PC-3 (cell line): Measurements from ENCODE around the gene MAP3K20.

- RAMPAGE, long total RNA: no peak
These were observed 56.2 kb downstream of the SLC25A12 start for GRCh38 chr2:171837840-171838184.

- RAMPAGE, long total RNA: no peak
These were observed 9.9 kb upstream of the DLX1 start for GRCh38 chr2:172075397-172075771.

GRCh38 chr2:172083124-172083627 is 2.1 kb upstream of the DLX1 start:
- RAMPAGE, long total RNA: no peak

GRCh38 chr2:172106058-172107009 is 3.6 kb upstream of the DLX2 start:
- RAMPAGE, long total RNA: no peak

DNA sequence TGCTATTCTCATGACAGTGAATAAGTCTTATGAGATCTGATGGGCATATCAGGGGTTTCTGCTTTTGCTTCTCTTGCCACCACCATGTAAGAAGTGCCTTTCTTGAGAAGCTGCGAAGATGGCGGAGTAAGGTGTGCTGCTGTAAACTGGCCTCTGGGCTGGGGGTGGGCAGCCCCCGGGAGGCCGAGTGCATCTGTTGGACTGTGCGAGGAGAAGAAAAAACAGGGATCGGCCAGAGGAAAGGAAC is 62.2 kb upstream of the DLX2 start:
- RAMPAGE, long total RNA: no peak

- RAMPAGE, long total RNA: no peak
These were observed 121.8 kb upstream of the ITGA6 start for GRCh38 chr2:172305715-172305914.

DNA sequence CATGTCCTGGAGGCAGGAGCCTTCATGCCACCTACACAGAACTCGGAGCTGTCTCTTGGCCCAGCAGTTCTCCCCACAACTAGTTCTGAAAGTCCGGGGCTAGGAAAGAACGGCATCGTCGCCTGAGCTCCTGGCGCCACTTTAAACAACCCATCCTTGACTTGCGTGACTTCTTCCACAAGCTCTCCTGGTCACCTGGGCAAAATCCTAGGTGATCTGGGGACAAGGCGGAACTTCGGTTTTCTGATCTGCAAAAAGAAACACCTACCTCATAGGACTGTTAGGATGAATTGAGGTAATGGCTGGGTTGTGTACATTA is 667 bp upstream of the ITGA6 start:
- RAMPAGE, long total RNA: no peak

DNA sequence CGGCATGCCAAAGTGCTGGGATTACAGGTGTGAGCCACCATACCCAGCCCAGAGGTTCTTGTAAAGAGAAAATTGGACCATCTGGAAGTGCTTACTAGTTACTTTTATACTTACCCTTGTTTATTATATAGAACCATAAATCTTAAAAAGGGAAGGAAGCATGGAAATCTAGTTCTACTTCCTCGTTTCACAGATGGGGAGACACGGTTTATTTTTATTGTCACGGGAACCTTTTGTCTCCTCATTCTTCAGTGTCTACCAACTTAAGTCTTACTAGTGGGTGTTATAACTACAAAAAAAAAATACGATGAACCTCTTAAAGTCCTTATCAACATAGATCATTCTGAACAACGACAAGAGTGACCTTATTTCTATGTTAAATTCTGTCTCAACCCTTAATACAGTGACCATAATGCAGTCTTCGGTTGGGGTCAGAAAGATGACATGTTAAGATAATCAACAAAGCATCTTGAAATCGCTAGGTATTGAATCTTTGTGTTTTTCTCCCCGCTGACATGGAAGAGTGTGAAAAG is 45.7 kb upstream of the PDK1 start:
- RAMPAGE, long total RNA: no peak

- RAMPAGE, long total RNA: no peak
These were observed 90.2 kb upstream of the MAP3K20 start for GRCh38 chr2:172985253-172985984.

DNA sequence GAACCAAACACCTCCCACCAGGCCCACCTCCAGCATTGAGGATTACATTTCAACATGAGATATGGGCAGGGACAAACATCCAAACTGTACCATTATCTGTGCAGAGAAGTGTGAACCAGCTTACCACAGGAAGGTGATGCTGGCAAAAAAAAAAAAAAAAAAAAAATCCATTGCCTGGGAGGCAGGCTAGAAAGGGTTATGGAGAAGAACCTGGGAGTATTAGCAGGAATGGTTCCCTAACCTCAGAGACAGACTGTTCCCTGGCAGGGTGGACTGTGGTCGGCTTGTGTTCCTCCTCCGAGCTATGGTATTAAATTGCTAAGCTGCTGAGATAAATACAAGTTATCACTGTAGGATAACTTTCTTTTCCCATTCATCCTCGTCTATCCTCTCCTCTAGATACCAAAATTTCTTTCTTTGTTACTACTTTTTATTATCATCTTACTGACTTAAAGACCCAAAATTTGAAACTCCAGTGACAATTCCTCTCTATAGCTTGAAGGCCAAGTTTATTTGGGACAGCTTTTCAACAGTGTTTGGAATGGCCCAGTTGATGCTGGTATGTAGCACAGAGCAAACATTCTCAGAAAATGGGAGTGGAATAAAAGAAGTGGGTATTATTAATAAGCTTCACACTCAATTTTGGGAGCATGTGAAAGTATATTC is 73.7 kb upstream of the MAP3K20 start:
- RAMPAGE, long total RNA: no peak

DNA sequence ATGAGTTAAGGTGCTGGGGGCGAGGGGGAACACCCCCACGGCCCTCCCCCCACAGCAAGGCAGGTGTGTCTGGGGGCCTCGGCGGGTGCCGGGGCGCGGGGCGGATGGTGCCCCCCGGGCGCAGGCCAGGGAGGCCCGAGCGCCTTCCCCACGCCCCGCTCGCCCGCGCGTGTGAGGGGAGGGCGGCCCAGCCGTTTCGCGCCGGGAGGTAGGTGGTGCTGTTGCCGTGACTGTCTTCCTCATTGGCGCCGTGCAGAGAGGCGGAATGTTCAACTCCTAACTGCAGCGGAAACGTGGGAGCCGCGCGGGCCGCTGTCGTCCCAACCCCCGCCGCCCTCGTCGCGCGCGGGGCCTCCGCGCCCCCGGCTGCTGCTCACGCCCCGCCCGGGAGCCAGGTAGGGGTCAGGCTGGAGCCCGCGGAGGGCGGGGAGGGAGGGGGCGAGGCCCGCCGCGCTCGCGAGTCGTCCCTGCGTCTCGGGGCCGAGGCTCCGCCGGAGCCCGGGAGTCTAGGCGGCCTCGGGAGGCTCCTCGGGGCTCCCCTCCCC is at the start of gene MAP3K20:
Gene MAP3K20 (plus strand): TSS at position 239 of the 545 bp plus-strand sequence.
- RAMPAGE, long total RNA: no peak

- RAMPAGE, long total RNA: no peak
These were observed 10.9 kb downstream of the MAP3K20 start for GRCh38 chr2:173086523-173086978.

- RAMPAGE, long total RNA: no peak
These were observed 26.1 kb downstream of the MAP3K20 start for GRCh38 chr2:173101656-173102161.

DNA sequence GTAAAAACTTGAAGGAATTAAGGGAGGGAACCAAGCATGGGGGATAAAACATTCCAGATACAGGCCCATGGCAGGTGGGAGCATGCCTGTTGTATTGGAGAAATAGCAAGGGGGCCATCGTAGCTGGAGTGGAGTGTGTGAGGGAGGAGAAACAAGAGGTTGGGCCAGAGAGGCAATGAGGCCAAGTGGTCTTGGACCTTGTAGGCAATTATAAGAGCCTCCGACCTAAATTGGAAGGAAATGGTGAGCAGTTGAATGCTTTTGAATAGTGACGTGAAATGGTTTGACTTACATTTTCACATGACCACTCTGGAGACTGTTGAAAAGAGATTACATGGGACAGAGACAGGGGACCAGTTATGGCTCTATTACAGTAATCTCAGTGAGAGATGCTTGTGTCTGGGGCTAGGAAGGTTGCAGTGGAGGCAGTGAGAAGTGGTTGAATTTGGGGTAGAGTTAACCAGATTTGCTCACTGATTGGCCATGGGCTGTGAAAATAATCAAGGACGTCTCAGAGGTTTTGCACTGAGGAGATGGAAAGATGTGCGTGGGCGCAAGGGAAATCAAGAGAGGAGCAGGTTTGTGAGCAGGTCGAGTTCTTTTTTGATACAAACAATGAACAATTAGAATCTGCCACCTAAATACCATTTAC is 29.3 kb downstream of the MAP3K20 start:
- RAMPAGE, long total RNA: no peak

DNA sequence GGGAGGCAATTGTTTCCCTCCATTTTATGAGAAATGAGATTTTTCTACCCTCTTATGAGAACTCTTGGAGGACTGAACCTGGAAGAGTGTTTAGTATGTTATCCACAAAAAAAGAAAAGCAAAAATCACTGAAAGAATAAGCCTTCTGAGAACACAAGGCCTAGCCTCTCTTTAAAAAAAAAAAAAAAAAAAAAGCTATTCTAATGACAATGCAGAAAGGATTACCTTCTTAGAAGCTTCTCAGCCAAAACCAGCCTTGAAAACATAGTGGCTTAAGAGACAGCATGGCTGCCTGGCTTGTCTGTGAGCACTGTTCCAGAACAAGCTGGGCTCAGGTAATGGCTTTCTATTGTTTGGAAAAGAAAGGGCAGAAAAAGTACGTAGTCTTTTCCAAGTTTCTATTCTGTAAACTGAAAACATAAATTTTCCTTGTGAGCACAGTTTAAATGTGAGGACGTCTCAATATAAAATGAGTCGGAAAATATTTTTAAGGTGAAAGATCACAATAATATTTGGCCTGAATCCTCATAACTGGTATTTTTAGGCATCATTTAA is 119.4 kb downstream of the MAP3K20 start:
- RAMPAGE, long total RNA: no peak

- RAMPAGE, long total RNA: no peak
These were observed 35.5 kb downstream of the SP3 start for GRCh38 chr2:173929608-173930062.

DNA sequence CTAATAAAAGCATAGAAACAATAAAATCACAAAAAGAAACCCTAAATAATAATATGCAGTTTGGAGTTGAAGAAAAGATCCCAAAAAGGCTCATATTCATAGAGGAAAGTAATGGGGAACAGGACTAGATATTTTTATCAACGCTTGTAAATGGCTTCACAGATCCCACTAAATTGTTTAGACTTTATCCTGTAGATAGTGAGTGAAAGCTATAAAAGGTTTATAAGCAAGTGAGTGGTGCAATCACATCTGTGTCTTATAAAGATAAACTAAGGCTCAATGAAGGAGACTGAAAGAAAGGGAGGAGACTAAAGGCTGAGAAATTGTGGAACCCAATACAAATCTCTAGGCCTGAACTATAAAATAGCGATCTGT is 7.7 kb downstream of the SP3 start:
- RAMPAGE, long total RNA: no peak

DNA sequence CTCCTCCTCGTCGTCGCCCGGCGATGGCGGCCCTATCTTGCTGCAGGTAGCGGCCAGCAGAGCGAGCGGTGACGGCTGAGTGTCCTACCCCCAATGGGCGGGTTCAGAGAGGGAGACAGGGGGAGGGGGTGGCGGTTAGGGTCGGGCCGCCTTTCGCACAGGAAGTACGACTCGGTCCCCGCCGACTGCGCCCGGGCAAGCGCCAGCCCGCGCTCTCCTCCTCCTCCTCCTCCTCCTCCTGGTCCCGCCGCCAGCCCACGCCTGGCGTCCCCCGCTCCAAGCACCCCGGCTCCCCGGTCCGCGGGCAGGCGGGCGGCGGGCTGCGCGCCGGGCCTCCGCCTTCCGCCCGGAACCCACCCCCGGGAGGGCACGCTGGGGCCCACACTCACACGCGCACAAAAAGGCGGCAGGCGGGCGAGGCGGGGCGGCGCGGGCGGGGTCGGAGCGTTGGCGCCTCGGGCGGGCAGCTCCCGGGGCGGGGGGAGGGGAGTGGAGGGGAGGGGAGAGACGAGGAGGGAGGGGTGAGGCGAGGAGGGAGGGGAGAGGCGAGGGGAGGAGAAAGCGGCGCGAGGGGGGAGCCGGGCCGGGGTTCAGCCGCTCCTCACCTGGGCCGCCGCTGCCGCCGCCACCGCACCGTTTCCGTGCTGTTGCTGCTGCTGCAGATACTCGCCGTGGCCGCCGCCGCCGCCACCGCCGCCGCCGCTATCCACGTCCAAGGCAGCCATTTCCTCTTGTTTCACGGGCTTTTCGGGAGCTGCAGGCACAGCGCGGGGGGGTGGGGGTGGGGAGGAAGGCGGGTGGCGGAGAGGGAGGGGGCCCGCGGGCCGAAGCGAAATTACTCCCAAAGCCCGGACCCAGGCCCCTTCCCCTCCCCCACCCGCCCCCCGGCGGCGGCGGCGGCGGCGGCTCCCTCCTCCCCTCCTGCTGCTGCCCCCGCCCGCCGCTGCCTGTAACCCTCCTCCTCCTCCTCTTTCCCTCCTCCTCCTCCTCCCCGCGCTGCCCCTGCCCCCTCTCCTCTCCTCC is 1.1 kb downstream of the SP3 start:
- RAMPAGE, long total RNA: no peak

GRCh38 chr2:173964823-173964984 is 469 bp downstream of the SP3 start:
- RAMPAGE, long total RNA: no peak

- RAMPAGE, long total RNA: no peak
These were observed 4.2 kb downstream of the SCRN3 start for GRCh38 chr2:174399647-174400119.